Amniotic epithelial cell (primary cell): ENCODE measurements around the gene STK11.

- RRBS = no CpG with 5 or more reads among the region's 30 CpGs
Observed at GRCh38 chr19:1143781-1144286, 30.2 kb downstream of the SBNO2 start.

DNA sequence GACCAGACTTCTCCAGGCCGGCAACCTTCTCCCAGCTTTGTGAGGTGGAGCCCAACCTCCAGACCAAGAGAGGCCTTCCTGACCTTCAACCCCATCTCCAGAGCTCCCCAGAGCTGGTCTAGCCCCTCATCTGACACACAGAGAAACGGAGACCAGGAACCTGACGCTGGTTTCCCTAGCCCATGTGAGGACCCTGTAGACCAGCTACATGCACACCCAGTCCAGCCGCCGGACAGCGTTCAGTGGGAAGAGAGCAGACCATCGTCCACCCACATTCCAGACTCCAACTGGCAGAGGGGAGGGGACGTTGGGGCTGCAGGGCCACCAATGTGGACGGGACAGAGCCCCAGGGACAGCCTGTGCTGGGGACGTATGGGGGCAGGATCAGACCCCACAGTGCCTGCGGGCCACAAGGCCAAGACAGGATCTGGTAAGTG is 11.4 kb downstream of the SBNO2 start:
- RRBS = no CpG with 5 or more reads among the region's 11 CpGs

DNA sequence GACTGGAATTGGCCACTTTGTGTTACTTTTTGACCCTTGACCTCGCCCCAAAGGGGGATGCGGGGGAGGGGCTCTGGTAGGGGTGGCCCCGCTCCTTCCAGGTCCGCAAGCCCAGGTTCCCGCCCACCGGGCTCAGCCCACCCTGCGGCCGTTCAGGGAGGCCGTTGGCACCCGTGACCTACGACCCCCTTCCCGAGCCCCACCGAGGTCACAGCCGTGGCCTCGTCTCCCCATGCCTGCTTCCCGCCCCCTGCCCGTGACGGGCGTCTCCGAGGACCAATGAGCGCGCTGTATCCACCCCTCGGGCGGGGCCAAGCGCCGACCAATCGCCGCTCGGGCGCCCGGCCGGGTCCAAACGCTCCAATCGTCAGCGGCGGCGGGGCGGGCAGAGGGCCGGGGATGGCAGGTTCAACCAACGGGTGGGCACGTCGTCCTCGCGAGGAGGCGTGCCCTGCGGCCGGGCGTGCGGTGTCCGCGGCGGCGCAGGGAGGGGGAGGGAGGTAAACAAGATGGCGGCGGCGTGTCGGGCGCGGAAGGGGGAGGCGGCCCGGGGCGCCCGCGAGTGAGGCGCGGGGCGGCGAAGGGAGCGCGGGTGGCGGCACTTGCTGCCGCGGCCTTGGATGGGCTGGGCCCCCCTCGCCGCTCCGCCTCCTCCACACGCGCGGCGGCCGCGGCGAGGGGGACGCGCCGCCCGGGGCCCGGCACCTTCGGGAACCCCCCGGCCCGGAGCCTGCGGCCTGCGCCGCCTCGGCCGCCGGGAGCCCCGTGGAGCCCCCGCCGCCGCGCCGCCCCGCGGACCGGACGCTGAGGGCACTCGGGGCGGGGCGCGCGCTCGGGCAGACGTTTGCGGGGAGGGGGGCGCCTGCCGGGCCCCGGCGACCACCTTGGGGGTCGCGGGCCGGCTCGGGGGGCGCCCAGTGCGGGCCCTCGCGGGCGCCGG is at the start of gene STK11:
Gene STK11, plus strand, starts transcription at position 498 of the 940 bp plus-strand sequence.
- RRBS = 2% methylated on average over 51 of the region's 129 CpGs

- RRBS = 100% methylated on average over 1 of the region's 26 CpGs
Observed at GRCh38 chr19:1232346-1233214, 5.2 kb downstream of the CBARP start.

DNA sequence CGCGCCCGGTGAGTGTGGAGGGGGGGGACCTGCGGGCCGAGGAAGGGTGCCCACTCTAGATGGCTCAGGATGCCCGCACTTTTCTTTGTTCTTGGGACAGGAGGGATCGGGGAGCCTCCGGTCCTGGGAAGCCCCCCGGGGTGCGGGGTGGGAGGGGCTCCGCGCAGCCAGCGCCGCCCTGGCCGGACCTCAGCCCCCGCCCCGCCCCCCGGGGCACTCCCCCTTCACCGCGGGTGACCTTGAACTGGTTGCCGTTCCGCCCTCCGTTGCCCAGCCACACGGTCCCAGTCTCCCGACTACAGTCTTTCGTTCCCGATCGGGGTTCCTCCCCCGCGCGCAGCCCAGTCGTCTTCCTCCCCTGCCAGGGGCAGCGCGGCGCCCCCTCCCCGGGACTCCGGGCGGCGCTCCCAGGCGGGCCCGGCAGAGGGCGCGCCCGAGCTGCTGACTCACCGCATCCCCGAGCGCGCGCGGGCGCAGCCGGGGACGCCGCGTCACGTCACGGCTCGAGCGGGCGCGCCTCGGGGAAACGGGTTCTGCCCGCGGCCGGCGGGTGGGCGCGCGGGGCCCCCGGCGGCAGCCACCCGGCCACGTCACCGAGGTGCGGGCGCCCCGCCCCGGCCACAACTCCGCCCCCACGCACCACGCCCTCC is 395 bp downstream of the MIDN start:
- RRBS = 2% methylated on average over 37 of the region's 82 CpGs

- RRBS = 4% methylated on average over 8 of the region's 28 CpGs
Observed at GRCh38 chr19:1252696-1253243, 4.4 kb downstream of the MIDN start.

DNA sequence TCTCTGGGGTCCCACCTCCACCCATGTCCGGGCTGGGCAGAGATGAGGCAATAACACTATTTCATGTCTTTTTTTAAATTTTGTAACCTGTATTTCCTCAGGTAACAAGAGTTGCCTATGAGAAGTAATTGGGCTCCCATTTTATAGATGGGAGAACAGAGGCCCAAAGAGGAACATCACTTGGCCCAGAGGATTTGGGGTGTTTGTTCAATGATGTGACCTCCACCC is 9.3 kb upstream of the CIRBP start:
- RRBS = no CpG with 5 or more reads among the region's 1 CpG

GRCh38 chr19:1260666-1261246 is 8.4 kb upstream of the CIRBP start:
- RRBS = 1% methylated on average over 12 of the region's 71 CpGs

DNA sequence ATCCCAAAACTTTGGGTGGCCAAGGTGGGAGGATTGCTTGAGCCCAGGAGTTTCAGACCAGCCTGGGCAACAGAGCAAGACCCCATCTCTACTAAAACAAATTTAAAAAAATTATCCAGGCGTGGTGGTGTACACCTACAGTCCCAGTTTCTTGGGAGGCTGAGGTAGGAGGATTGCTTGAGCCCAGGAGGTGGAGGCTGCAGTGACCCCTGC is 1.3 kb downstream of the CIRBP start:
- RRBS = no CpG with 5 or more reads among the region's 1 CpG

DNA sequence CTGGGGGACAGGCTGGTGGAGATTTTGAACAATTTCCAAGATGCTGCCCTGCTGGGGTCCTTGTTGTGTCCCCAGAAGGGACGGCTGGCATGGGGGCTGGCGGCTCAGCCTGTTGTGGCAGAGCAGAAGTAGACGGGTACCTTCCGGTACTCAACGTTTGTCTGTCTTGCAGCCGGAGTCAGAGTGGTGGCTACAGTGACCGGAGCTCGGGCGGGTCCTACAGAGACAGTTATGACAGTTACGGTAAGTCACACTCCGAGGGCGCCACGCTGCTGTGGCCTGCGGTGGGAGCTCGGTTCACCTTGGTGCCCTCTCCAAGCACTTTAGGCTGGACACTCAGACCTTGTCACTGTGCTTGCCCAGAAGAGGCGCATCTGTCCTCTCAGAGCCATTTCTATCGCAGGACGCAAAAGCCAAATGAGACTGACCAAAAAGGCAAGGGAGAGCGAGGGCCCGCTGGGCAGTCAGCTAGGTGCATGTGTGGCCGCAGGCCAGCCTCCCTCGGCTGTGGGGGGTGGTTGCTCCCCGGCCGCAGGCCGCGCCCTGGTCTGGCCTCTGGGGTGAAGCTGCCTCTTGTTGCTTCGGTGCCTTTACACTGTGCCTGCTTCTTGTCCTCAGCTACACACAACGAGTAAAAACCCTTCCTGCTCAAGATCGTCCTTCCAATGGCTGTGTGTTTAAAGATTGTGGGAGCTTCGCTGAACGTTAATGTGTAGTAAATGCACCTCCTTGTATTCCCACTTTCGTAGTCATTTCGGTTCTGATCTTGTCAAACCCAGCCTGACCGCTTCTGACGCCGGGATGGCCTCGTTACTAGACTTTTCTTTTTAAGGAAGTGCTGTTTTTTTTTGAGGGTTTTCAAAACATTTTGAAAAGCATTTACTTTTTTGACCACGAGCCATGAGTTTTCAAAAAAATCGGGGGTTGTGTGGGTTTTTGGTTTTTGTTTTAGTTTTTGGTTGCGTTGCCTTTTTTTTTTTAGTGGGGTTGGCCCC is 3.0 kb downstream of the CIRBP start:
- RRBS = no CpG with 5 or more reads among the region's 40 CpGs

GRCh38 chr19:1370524-1371302 is 13.0 kb upstream of the NDUFS7 start:
- RRBS = 96% methylated on average over 6 of the region's 54 CpGs

DNA sequence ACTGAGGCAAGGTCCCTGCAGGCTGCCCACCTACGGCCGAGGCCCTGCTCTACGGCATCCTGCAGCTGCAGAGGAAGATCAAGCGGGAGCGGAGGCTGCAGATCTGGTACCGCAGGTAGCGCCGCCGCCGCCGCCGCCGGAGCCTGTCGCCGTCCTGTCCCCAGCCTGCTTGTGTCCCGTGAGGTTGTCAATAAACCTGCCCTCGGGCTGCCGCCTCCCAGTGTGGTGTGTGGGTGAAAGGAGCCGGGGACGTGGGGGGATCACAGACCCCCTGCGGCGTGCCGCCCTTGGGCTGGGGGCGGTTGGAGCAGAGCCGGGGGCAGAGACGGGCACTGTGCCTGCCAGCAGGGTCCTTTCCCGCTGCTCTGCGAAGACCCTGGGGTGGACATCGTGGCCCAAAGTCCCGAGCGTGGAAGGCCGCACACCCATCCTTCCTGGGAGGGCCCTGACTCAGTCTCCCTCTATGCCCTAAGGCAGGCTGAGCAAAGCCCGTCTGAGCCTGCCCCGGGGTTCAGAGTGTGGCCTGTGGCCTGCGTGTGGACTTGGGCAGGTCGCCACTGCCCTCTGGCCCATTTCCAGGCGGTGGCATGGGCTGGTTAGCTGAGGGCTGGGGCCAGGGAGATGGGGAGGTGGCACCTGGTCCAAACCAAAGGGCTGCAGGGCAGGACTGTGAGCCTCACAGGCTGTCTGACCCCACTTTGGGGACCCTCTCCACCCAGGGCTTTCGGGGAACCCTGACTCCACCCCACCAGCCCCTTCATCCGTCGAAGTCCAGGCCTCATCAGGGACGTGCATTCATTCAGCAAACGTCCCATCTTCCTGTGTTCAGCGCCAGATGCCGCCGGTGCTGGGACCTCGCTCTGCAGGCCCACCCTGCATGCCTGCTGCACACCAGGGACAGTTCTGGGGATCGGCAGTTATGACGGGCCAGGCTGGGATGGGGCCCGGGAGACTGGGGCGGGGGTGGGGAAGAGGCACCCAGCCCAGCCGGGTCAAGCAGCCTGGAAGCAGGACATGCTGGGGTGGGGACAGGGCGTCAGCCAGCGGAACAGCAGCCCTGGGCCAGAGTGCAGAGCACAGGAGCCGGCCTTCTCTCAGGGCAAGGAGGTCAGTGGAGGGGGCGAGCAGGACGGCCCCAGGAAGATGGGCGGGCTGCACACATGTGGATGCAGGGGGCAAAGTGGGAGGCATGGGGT is 5.6 kb downstream of the GAMT start:
- RRBS = 76% methylated on average over 15 of the region's 57 CpGs

DNA sequence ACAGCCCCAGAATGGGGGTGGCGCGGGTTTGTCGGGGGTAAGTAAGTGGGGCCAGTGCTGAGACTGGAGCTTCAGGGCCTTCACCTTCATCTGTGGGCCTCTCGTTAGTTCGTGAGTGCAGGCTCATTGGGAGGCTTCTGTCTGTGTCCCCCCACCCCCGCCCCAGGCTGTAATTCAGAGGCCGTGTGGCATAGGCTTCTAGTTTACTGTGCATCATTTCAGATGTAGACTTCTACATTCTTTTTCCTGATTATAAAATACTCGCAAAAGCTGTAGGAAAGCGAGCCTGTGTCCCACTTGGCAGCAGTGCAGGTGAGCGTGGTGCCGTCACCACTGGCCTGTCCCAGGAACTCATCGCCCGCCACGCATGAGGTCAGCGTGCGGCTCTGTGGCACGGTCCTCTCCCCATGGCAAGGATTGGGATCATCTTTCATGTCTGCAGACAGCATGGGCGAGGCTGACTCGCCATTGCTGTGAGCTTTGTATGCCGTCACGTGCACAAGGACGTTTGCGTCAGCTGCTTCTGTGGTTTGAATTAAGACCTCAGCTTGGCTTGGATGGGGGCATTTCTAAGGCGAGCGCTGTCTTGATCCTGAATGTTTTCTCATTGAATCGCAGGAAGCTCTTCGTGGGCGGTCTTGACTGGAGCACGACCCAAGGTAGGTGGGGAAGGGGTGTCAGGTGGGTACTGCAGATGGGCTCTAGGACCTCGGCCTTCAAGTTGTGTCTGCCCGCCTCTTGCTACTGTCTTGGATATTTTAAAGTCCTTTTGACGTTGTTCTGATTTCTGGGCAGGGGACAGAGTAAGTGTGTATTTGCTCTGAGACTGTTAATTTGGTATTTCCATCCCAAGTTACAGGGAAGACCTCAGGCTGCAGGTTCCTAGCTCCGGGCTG is 9.7 kb downstream of the DAZAP1 start:
- RRBS = no CpG with 5 or more reads among the region's 33 CpGs

GRCh38 chr19:1425024-1425840 is 13.0 kb upstream of the RPS15 start:
- RRBS = 61% methylated on average over 4 of the region's 34 CpGs

GRCh38 chr19:1445566-1446698 is 4.0 kb upstream of the APC2 start:
- RRBS = under 1% methylated on average over 18 of the region's 132 CpGs

GRCh38 chr19:1468878-1469295 is 10.1 kb downstream of the C19orf25 start:
- RRBS = 2% methylated on average over 22 of the region's 47 CpGs

DNA sequence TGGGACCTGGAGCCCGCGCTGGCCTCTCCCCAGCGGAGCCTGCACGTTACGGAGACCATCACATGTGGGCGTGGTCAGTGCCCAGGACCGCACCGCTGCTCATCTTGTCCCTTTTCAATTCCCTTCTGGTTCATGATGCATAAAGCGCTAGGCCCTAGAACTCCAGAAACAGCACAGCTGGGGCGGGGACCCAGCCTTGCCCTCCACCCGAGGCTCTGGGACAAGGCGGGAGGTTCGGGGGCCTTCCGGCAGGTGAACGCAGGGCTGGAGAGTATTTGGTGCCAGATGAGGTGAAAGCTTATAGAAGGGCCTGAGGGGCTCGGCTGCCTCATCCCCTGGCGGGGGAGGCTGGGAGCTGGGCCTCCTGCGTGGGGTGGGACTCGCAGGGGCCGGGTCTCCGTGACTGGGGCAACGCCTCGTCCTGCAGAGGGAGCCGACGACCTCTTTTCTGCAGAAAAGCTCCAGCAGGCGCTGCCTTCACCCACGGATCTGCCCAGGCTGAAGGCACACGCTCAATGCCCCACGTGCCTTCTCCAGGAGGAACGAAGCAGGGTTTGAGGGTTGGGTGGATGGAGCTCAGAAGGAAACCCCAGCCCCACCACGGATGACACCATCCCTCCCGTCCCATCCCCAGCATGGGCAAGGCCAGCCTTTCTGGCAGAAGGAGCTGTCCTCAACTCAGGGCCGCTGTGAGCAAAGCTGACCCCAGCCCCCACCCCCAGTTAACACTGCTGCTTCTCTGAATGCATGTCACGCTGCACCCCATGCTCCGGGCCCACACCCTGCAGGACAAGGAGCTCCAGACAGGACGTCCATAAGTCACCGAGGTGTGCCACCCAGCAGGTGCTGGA is 7.6 kb downstream of the C19orf25 start:
- RRBS = no CpG with 5 or more reads among the region's 37 CpGs

GRCh38 chr19:1567398-1567723 is 764 bp downstream of the MEX3D start:
- RRBS = 5% methylated on average over 15 of the region's 46 CpGs

- RRBS = no CpG with 5 or more reads among the region's 15 CpGs
Observed at GRCh38 chr19:1587567-1588403, 4.9 kb downstream of the MBD3 start.

DNA sequence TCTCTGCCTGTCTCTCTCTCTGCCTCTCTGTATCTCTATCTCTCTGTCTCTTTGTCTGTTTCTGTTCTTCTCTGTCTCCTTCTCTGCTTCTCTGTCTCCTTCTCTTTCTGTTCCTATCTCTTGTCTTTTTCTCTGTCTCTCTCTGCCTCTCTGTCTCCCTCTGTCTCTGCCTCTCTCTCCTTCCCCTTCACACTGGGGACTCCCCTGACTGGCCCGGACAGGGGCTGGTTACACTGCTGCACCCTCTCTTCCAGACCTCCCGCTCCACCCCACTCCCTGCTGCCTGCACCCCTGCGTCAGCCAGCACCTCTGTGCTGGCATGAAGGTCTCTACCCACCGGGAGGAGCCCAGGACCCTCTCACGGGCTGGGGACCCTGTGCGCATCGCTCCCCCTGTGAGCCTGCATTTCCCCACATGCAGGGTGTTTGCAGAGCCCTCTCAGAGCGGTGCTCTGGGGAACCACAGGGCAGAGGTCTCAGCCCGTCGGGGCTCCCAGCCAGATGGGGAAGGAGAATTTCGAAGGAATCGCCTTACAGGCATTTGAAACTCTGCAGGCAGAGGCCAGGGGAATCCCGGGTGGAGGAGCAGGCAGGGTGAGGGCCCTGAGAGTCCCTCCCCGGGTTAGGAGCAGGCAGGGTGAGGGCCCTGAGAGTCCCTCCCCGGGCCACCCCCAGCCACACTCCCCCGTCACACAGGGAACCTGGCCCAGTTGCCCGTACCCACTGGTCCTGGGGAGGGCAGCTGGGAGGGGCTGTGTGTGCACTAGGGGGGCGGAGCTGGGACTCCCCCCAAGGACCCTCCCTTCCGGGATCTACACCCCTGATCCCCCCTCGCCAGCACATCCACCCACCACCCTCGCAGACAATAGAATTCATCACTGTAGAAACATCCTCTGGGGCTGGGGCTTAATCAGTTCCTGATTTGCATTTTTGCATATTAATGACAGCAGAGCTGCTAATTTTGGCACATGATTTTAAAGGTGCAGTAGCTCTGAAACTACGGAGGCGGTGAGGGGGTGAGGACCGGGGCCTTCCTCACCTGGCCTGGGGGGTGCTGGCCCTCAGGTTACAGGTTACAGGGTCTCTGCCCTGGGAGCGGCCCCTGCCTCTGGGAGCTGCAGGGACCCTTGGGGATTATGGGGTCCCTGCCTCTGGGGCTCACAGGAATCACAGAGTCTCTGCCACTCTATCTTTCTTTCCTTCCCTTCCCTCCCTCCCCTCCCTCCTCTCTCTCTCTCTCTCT is 16.3 kb upstream of the TCF3 start:
- RRBS = 14% methylated on average over 2 of the region's 25 CpGs